GM19239 (cell line): ENCODE results near the genes CTSS, CGN, CELF3 and RIIAD1.

DNA sequence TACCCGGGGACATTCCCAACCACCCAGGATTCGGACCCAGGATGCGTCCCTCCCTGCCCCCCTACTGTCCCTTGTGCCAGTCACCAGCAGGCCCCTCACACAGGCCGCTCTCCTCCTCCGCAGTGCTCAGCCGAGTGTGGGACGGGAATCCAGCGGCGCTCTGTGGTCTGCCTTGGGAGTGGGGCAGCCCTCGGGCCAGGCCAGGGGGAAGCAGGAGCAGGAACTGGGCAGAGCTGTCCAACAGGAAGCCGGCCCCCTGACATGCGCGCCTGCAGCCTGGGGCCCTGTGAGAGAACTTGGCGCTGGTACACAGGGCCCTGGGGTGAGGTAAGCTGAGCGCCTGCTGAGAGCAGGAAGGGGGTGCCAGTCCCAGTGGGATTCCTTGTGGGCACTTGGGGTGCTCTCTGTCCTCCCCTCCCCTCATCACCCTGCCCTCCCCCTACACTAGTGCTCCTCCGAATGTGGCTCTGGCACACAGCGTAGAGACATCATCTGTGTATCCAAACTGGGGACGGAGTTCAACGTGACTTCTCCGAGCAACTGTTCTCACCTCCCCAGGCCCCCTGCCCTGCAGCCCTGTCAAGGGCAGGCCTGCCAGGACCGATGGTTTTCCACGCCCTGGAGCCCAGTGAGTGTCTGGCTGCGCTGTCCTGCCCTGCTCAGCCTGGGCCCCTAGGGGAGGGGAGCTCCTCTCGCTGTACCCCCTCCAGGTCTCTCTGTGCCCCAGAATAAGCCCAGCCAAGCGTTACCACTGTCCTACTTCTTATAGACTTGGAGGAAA is 9.8 kb downstream of the ADAMTSL4 start:
- RRBS, result no CpG with 5 or more reads among the region's 25 CpGs

DNA sequence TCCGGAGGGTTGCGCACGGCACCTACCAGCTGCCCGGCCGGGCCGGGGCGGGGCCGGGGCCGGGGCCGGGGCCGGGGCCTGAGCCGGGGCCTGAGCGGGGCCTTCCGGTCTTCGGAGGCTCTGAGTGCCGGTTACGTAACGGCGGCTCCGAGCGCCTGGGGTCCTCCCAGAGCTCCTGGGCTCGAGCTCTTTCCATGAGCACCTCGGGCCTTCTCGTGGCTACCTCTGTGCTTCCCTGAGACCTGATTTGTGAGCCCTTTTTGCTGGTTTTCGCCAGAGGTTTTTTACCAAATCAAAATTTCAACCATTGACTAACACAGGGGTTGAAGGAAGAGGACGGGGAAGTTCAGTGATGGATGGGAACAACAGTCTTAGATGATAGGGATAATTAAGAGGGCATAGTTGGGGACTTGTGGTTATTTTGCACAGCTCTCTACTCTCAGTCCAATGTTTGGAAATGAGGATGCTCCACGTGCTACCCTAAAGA is 357 bp upstream of the MCL1 start:
- RRBS, result no CpG with 5 or more reads among the region's 27 CpGs

GRCh38 chr1:150764495-150765221 is 920 bp downstream of the CTSS start:
- RRBS, result no CpG with 5 or more reads among the region's 5 CpGs

- RRBS, result no CpG with 5 or more reads among the region's 6 CpGs
Observed at GRCh38 chr1:150765222-150766124, at the start of gene CTSS. CTSS (minus strand) TSS chr1:150765778.

GRCh38 chr1:150809660-150810067 is 1.6 kb upstream of the CTSK start:
- RRBS, result no CpG with 5 or more reads among the region's 4 CpGs

- RRBS, result no CpG with 5 or more reads among the region's 3 CpGs
Observed at GRCh38 chr1:150841706-150842054, 33.6 kb upstream of the CTSK start.

DNA sequence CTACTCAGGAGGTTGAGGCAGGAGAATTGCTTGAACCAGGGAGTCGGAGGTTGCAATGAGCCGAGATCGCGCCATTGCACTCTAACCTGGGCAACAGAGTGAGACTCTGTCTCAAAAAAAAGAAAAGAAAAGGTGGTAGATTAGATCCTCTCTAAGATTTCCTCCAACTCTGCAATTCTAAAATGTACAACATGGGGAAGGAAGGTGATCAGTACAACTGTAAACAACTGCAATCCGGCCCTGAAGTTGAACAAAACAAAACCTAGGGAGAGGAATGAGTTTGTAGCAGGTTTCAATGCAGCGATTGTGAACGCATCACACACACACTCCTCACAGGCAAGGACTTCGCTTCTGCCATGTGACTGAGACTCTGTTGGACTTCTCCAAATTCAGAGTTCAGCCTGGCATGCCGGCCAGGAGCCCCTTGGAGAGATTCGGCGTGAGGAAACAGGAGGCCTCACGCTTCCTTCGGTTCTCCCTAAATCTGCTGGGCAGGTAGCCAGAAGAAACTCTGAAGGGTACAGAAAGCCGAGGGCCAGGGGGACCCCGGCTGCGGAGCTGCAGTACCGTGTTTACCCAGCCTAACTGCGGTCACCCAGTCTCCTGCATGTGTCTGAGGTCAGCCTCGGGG is 3.1 kb upstream of the ANXA9 start:
- RRBS, result no CpG with 5 or more reads among the region's 19 CpGs

DNA sequence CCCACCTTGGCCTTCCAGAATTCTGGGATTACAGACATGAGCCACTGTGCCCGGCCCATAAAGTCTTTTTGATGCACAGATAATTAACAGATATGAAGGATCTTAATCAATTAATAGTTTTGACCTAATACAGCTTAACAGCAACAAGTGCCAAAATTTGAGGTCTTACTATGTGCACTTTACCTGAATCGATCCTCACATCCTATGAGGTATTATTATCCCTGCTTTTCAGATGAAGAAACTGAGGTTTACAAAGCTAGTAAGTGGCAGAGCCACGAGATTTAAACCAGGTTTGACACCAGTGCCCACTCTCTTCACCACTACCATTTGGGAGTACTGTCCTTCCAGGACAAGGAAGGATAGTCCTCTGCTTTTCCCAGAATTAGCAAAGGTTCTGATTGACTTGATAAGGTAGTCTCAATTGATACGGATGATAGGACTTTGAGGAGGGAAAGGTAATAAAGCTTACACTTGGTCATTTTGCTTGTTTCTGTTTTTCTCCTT is 2.3 kb downstream of the C1orf56 start:
- RRBS, result no CpG with 5 or more reads among the region's 4 CpGs

DNA sequence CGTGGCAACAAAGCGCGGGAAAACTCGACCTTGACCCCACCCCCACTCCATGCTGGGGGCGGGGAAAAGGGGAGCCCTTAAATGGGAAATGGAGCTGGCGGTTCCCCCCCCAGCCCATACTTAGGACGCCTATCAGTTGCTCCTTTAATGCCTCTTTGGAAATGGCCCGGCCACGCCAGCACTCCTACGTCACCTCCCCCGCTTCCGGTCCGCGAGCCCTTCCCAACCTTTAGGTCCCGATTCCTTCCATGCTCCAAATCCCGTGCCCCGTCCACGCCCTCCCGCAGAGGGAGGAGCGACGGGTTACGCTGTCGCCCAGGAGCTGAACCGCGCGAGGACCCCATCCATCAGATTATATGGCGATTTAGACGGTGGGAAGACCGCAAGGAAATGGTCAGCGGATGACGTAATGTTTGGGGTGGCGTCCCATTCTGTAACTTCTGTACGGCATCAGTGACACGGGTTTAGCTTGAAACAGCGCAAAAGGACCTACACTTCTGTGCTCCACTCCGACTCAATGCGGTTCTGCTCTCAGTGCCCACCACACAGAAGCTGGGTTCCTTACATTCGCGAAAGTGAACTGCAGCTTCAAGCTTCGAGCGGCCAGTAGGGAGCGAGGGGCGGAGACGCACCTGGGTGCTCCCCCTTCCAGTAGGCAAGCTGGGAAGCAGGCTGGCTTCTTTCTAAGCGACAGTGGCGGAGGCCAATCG is 628 bp upstream of the ZNF687 start:
- RRBS, result no CpG with 5 or more reads among the region's 47 CpGs

DNA sequence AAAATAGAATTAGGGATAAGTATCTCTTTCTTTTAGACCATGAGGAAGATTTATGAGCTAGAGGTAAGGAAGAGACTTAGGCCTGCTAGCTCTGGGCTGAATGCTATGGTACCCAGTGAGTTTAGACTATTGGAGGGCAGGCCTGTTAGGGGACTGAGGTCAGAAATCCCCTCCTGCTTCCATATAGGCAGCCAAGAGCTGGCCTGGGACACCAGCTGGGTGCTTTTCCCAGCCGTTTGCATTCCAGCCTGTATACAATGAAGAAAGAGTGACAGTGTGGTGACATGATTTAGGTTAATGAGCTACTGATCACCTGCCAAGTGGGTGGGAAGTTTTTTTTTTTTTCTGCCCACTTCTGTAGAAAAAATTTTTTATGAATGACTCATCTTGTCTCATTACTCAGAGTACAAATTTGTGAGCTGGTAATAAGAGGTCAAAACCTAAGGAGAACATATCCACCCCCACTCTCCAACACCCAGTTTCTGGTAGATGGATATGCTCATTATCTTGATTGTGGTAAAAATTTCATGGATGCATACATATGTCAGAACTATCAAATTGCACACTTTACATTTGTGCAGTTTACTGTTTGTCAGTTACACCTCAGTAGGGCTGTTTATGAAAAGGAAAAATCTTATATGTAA is 16.4 kb upstream of the CGN start:
- RRBS, result no CpG with 5 or more reads among the region's 1 CpG

- RRBS, result no CpG with 5 or more reads among the region's 3 CpGs
Observed at GRCh38 chr1:151503056-151503549, 8.1 kb upstream of the CGN start.

DNA sequence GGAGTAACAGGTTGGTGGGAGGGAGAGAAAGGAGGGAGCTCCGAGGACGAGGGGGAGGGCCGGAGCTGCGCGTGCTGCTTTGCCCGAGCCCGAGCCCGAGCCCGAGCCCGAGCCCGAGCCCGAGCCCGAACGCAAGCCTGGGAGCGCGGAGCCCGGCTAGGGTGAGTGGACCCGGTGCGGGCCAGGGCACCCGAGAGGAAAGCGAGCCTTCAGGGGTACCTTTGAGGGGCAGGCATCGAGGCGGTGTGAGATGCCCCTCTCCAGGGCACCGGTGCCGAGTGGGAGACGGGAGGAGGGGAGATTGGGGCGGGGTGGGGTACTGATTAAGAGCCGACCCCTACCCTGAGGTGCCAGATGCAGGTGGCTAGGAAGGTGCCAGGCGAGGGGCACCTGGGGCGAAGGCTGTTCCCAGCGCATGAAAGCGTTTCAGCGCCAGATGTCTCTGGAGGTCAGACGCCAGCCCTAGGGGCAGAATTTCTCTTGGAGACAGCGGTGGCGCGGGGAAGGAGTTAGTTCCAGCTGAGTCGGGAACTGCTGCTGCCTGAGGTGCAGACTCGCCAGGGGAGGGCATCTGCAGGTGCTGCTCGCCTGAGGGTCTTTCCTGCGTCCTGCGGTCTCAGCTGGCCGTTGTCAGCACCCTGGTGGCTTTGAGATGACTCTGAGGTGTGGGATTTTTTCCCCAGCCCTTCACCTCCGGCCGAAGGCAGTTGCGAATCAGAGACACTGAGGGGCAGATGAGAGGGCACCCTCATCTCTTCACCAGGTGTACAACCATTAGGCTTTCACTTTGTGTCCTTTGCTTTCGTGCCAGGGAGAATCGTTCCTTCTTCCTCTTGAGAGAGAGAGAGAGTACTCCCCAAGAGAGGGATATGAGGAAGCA is at the start of gene CGN:
Gene CGN, plus strand, starts transcription at position 33 of the 880 bp plus-strand sequence.
- RRBS, result 0% methylated on average over 7 of the region's 48 CpGs

- RRBS, result no CpG with 5 or more reads among the region's 2 CpGs
Observed at GRCh38 chr1:151585608-151586133, 26.2 kb upstream of the SNX27 start.

- RRBS, result no CpG with 5 or more reads among the region's 11 CpGs
Observed at GRCh38 chr1:151593607-151593961, 18.3 kb upstream of the SNX27 start.

DNA sequence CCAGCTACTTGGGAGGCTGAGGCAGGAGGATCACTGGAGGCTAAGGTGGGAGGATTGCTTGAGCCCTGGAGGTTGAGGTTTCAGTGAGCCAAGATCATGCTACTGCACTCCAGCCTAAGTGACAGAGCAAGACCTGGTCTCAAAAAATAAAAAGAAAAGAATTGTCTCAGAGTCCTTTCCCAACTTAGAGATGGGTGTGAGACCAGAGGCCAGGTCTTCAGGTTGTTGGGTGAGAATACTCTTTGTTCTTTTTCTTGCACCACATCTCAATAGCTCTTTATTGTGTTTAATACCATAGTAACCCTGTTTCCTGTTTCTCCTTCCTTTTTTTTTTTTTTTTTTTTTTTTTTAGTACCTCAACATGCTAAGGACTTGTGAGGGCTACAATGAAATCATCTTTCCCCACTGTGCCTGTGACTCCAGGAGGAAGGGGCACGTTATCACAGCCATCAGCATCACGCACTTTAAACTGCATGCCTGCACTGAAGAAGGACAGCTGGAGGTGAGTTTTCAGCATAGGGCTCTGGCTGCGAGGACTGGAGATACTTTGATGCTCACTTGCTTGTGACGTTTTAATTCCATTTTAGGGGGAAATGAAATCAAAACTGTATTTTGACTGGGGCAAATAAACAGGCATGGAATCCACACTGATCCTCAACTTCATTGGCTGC is 24.4 kb downstream of the CELF3 start:
- RRBS, result no CpG with 5 or more reads among the region's 4 CpGs

DNA sequence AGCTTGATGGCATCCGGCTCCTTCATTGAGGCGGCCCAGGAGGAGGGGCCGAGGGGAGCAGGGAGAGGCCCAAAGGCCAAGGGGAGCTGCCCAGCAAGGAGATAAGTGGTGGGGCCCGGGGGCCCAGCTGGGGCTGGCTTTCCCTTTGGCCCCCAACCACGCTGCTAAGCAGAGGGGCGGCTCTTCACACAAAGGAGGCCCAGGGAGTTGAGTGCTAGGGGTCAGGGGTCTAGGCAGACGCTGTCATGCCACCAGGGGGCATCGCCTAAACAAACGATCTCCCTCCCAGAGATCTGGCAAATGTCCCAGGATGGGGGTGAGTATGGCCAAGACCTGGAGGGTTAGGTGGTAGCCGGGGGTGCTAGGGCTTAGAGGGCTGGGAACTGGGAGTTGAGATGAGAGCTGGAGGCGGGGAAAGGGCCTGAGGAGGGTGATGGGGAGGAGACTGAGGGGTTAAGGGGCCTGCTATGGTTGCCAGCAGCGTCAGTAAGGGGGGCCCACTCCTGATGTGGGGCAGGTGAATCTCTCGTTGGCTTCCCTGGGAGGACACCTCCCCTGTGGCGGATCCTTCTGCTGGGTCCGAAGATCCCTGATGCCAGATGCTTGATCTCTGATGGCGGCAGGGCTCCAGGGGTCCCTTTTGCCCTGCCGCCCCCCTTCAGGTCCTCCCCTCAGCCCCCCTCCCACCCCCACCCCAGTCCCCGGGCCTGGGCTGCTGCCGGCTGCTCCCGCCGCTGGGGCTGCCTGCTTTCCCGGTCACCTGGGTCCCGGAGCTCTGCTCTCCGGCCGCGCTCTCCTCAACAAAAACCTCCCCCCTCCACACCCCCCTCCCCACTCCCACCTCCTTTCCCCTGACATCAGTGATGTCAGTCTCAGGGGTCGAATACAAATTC is at the start of gene CELF3:
Gene CELF3, minus strand, starts transcription at position 809 of the 893 bp plus-strand sequence.
- RRBS, result 33% methylated on average over 3 of the region's 27 CpGs

DNA sequence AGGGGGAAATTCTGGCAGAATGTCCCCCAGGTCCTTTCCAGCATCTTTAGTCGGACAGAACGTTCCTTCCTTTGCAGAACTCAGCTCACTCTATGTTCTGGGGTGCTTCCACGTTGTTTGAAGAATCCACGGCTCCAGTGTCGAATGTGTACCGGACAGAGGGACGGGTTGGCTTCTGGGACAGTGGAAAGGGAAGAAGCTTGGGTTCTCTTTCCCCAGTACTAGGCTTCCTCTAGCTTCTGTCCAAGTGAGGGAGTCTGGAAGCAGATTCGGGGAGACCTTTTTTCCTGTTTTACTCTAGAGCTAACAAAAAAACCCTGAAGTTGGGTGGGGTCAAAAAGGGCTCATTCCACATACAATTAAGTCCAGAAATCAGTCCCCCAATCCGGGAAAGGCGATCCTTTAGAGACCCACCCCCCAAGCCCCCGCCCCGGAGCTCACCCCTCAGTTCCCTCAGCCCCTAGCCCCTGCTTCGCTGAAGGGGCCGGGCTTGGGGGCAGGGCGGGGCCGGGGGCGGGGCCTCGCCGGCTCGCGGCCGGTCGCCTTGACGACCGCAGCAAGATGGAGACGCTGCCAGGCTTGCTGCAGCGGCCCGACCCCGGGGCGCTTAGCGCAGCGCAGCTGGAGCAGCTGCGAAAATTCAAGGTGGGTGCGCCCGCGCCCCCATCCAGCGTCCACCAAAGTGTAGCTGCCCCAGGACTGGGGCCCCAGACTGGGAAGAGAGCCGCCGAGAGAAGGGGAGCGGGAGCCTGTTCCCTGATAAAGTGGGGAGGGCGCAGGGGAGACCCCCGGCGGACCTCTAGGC is at the start of gene RIIAD1:
Gene RIIAD1, plus strand, starts transcription at position 547 of the 805 bp plus-strand sequence.
- RRBS, result 4% methylated on average over 13 of the region's 43 CpGs

GRCh38 chr1:151729469-151729989 is 8.2 kb downstream of the RIIAD1 start:
- RRBS, result no CpG with 5 or more reads among the region's 8 CpGs

DNA sequence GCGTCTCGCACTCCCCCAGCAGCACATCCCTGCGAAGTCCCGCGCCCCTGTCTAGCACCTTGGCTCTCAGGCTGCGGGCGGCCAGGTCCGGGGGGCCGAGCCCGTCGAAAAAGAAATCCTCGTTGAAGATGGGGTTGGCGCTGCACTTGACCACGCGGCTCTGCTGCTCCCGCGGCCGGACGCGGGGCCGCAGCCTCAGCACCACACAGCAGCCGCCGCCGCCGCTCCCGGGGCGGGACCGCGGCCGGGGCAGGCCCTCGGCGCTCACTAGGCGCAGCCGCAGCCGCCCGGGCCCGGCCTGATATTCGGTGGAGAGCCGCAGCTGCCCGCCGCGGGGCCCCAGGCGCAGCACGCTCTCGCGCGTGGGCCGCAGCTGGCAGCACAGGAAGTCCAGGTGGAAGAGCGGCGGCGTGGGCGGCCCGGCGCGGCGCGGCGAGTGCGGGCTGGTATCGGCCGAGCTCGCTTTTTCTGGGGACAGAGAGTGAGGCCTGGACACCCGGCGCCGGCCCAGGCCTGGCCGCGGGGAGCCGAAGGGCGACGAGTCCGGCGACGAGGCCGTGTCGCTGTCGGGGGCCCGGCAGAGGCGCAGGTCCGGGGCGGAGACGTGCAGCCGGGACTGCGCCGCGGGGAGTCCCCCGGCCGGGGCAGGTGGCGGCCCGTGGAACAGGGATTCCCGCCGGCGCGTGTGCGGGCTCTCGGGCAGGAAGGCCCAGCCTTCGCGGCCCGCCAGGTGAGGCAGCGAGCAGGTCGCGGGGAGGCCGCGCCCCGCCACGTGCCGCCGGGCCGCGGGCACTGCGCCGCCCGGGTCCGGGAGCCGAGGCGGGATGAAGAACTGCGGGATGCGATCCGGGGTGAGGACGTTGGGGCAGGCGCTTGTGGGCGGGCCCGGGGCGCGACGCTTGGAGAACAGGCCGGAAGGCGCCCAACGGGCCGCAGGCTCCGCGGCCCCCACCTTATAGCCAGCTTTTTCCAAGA is 1.3 kb downstream of the C2CD4D start:
- RRBS, result 3% methylated on average over 63 of the region's 131 CpGs